ENCODE measurements around a stretch of chr17.

DNA sequence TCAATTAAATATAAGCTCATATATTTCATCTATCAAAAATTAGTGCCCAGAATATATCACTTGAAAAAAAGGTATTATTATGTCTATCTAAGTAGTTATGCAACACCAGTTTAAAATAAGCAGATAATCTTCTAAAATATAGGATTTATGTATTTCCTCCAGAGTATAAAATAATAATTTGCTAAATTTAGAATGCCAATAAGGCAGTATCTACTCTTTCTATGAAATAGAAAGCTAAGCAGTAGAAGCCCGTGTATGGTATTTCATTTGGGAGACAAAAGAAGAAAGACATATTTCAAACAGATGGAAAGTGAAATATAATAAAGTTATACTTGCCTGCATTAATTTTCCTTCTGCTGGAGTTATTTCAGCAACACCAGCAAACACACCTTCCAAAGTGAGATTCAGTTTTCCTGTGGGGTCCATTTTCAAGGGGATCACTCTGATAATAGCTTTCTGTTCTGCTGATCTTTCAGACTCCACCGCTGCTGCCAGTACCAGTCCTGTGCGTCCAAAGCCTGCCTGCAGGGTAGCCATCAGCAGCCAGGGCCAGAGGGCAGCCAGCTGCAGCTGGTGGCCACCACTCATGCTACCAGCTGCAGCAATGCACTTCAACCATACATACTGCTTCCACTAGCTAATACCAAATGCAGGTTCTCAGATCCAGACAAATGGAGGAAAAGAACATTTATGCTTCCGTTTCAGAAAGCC, 2.2 kb downstream of the RNF43 start:
- PRO-cap, 4 experiments: peak in 1 of 4 experiments; most common plus-strand start position 552 of the sequence (in 1); most common minus-strand start position 505 of the sequence (in 1)
- RAMPAGE, long total RNA, 2 experiments: no peak in any of the 2 experiments
- RRBS: no CpG with 5 or more reads among the region's 4 CpGs

DNA sequence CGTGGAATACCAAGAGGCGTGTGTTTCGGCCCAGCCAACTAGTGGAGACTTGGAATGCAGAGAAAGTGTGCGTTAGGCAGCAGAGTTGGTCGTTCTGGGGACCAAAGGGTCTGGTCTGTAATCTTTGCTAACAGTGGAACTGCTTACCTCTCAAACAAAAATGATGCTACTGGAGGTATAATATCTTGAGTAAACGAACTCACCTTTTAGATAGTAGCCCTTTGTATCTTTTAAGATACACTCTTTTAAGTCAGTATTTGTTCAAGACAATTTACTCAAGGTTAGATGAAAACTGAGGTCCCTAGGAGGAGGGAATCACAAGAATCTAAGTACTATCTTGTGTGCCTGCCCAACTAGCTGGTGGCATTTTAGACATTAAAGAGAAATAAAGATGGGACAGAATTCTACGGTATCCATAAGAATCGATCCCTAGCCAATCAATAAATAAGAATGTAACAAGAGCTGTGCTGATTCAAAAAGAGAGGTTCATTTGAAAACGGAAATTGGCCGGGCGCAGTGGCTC, 483 bp upstream of the HSF5 start:
- PRO-cap, 4 experiments: no peak in any of the 4 experiments
- RAMPAGE, long total RNA, 2 experiments: no peak in any of the 2 experiments
- RRBS: no CpG with 5 or more reads among the region's 11 CpGs

DNA sequence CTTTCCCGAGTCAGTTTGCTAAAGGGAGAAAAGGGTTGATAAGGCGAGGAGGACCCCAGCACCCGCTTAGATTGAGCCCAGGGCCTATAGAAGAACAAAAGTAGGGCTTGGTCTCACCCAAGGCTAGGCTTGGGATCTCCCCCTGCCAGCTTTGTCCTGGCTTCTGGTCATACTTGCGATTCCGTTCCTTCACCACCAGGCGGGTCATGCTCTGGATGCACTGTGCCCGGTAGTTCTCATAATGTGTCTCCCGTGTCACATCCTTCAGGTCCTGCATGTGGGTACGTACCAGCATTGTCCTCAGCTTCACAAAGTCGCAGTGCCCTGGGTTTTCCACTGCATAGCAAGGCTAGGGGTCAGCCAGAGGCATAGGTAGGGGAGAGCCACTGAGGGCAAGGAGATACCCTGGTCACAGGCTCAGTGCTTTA, 6.4 kb upstream of the MTMR4 start:
- PRO-cap, 4 experiments: no peak in any of the 4 experiments
- RAMPAGE, long total RNA, 2 experiments: no peak in any of the 2 experiments
- RRBS: no CpG with 5 or more reads among the region's 10 CpGs

DNA sequence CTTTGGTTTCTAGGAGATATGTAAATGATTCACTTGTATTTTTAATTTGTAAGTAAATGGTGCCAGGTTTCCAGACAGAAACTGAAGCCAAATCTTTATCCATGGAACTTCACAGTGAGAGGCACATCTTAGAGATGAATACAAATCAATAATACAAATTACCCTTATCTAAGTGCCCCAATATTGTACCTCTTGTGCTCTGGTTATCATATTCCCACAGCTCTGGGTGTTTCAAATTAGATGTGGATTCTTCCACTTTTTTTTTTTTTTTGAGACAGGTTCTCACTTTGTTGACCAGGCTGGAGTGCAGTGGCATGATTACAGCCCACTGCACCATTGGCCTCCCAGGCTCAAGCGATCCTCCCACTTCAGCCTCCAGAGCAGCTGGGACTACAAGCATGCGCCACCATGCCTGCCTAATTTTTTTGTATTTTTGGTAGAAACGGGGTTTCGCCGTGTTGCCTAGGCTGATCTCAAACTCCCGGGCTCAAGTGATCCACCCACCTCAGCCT, 38.0 kb upstream of the DHX40 start:
- PRO-cap, 4 experiments: no peak in any of the 4 experiments
- RAMPAGE, long total RNA, 2 experiments: no peak in any of the 2 experiments
- RRBS: no CpG with 5 or more reads among the region's 6 CpGs

DNA sequence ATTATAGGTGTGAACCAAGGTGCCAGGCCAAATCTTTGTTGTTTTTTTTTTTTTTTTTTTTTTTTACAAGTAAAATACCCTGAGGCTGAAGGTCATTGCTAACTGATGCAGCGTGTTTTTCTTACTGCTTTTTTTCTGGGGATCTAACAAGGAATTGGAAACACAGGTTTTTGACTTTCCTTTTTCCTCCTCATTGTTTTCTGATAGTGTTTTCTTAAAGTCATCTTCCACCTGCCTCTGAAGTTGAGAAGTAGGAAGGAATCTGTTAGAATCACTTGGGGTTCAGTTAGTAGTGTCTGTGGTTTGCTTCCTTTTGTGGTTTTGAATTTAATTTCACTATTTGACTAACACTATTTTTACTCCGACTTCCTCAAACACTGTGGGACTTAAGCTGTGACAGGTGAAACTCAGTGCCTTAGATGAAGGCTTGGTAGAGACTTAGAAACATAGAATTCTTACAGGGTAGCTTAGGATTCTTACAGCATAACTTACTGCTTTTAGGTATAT, 22.3 kb downstream of the CLTC start:
- PRO-cap, 4 experiments: no peak in any of the 4 experiments
- RAMPAGE, long total RNA, 2 experiments: no peak in any of the 2 experiments
- RRBS: no CpG with 5 or more reads among the region's 2 CpGs

- PRO-cap, 4 experiments: no peak in any of the 4 experiments
- RAMPAGE, long total RNA, 2 experiments: no peak in any of the 2 experiments
- RRBS: no CpG with 5 or more reads among the region's 4 CpGs
These were observed 54.3 kb downstream of the VMP1 start for GRCh38 chr17:59761643-59762175.

DNA sequence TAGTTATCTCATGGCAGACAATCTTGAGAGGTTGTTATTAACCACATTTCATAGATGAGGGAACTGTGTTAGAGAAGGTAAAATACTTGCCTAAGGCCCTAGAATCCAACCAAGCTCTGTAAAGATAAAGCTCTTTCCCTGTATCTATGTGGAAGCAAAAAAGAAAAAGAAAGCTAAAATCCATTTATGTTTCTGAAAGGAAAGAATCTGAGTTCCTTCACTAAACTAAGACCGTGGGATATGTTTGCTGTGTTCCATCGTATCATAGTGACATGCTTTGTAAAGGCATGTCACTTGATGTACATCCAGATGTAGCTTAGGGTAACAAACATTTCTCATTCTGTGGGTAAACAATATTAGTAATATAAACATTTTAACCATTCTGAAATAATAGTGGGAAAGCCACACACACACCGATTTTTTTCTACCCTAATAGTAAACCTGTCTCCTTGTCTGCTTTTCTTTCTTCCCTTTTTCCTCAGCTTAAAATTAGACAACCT, 78.1 kb downstream of the TUBD1 start:
- PRO-cap, 4 experiments: no peak in any of the 4 experiments
- RAMPAGE, long total RNA, 2 experiments: no peak in any of the 2 experiments
- RRBS: no CpG with 5 or more reads among the region's 3 CpGs

DNA sequence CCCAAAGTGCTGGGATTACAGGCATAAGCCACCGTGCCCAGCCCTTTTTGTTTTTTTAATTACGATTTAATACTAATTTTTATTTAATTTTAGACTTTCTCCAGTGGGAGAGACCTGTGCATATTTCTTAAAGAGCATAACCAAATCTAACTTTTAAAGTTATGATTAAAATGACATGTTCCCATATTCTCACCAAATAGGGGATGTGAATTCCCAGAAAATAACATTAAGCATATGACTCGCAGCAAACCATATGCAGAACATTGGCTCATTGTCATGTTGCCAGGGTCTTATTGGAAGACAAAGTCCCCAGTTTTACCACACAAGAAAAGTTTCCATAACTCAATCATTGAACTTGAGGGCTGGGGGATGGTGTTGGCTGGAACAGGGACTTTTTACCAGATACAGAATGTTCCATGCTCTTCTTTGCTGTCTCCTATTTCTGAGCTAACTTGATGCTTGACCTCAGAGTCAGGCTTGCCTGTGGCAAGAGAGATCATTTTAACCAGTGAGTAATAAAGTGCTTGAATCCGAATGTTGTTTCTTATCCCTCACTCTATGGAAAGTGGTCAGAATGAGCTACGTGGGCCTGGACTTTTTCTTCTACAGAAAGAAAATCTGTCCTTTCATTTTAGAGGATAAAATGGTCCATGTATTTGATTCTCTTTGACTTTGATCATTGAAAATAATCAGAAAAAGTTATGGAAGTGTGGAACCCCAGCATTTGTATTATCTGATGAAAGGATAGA, 67.2 kb downstream of the TUBD1 start:
- PRO-cap, 4 experiments: peak in 3 of 4 experiments; most common plus-strand start position 554 of the sequence (in 3); most common minus-strand start position 444 of the sequence (in 1)
- RAMPAGE, long total RNA, 2 experiments: no peak in any of the 2 experiments
- RRBS: no CpG with 5 or more reads among the region's 5 CpGs

GRCh38 chr17:59827693-59828468, 64.9 kb downstream of the TUBD1 start:
- PRO-cap, 4 experiments: no peak in any of the 4 experiments
- RAMPAGE, long total RNA, 2 experiments: no peak in any of the 2 experiments
- RRBS: no CpG with 5 or more reads among the region's 5 CpGs

GRCh38 chr17:59831652-59832138, 61.0 kb downstream of the TUBD1 start:
- PRO-cap, 4 experiments: peak in 1 of 4 experiments; most common plus-strand start chr17:59831931 (in 1)
- RAMPAGE, long total RNA, 2 experiments: no peak in any of the 2 experiments
- RRBS: no CpG with 5 or more reads among the region's 3 CpGs

GRCh38 chr17:59837362-59837730, 55.4 kb downstream of the TUBD1 start:
- PRO-cap, 4 experiments: peak in 4 of 4 experiments; most common minus-strand start chr17:59837680 (in 4)
- RAMPAGE, long total RNA, 2 experiments: no peak in any of the 2 experiments
- RRBS: no CpG with 5 or more reads among the region's 4 CpGs

GRCh38 chr17:59894074-59894518, 1.2 kb downstream of the RPS6KB1 start:
- PRO-cap, 4 experiments: no peak in any of the 4 experiments
- RAMPAGE, long total RNA, 2 experiments: no peak in any of the 2 experiments
- RRBS: no CpG with 5 or more reads among the region's 1 CpG

DNA sequence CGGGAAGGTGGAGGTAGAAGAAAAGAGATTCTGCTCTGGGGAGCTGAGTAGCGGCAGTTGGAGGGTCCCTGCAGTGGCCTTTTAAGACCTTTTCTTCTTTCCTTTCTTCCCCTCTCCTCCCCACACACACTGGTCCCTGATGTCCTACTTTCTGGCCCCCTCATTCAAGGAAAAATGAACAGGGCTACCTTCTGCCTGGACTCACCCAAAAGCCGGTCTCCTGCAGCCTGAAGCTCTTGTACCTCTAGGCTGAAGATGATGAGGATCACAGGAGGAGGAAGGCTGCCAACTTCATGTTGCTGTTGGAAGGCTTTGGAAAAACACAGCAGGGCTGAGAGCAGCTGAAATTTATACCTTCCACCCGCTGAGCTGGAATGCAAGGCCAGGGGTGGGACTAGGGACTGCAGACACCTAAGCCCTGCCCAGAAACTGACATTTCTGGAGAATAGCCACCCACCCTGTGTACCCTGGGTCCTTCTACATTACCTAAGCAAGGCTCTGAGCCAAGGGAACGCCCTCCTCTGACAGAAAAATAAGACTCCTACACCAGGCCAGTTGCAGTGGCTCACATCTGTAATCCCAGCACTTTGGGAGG, 9.4 kb upstream of the HEATR6 start:
- PRO-cap, 4 experiments: no peak in any of the 4 experiments
- RAMPAGE, long total RNA, 2 experiments: no peak in any of the 2 experiments
- RRBS: no CpG with 5 or more reads among the region's 5 CpGs

- PRO-cap, 4 experiments: no peak in any of the 4 experiments
- RAMPAGE, long total RNA, 2 experiments: no peak in any of the 2 experiments
- RRBS: no CpG with 5 or more reads among the region's 16 CpGs
These were observed 49.6 kb downstream of the USP32 start for GRCh38 chr17:60342056-60342996.

DNA sequence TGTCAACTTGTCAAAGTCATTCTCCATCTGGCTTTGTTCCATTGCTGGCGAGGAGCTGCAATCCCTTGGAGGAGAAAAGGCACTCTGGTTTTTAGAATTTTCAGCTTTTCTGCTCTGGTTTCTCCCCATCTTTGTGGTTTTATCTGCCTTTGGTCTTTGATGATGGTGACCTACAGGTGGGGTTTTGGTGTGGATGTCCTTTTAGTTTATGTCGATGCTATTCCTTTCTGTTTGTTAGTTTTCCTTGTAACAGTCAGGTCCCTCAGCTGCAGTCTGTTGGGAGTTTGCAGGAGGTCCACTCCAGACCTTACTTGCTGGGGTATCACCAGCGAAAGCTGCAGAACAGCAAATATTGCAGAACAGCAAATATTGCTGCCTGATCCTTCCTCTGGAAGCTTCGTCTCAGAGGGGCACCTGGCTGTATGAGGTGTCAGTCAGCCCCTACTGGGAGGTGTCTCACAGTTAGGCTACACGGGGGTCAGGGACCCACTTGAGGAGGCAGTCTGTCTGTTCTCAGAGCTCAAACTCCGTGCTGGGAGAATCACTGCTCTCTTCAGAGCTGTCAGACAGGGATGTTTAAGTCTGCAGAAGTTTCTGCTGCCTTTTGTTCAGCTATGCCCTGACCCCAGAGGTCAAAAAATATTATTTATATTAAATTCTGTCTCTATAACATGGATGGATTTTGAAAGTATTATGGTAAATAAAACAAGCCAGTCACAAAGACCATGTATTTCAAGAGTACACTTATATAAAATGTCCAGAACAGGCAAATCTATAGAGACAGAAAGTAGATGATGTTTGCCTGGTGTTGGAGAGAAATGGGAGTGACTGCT, 38.1 kb downstream of the APPBP2 start:
- PRO-cap, 4 experiments: no peak in any of the 4 experiments
- RAMPAGE, long total RNA, 2 experiments: no peak in any of the 2 experiments
- RRBS: no CpG with 5 or more reads among the region's 6 CpGs

- PRO-cap, 4 experiments: peak in 2 of 4 experiments; most common minus-strand start chr17:61136012 (in 2)
- RAMPAGE, long total RNA, 2 experiments: no peak in any of the 2 experiments
- RRBS: no CpG with 5 or more reads among the region's 12 CpGs
These were observed 263.7 kb upstream of the TBX2 start for GRCh38 chr17:61135873-61136401.

DNA sequence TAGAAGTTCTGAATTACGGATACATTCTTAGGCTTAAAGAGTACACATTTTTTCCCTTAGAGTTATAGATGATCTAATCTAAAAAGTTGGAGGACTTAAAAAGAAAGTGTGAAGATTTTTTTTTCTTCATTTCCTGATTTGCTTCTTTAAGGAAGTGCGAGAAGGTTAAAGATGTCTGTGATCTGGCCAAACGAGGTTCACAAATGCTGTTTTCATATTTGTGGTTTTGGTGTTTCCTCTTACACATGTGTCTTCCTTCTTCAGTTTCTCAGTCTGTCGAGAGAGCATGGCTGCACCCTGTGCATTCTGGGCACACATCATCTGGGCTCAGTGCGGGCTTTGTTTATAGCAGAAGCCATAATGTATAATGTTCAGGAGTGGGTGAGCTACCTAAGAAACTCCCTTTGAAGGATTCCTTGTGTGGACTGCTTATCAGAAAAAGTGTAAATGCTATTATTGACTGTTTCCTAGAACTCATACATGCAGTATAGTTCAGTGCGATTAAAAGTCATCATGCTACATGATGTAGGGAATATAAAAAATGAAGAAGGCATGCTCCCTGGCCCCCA, 260.4 kb upstream of the TBX2 start:
- PRO-cap, 4 experiments: no peak in any of the 4 experiments
- RAMPAGE, long total RNA, 2 experiments: no peak in any of the 2 experiments
- RRBS: no CpG with 5 or more reads among the region's 6 CpGs

DNA sequence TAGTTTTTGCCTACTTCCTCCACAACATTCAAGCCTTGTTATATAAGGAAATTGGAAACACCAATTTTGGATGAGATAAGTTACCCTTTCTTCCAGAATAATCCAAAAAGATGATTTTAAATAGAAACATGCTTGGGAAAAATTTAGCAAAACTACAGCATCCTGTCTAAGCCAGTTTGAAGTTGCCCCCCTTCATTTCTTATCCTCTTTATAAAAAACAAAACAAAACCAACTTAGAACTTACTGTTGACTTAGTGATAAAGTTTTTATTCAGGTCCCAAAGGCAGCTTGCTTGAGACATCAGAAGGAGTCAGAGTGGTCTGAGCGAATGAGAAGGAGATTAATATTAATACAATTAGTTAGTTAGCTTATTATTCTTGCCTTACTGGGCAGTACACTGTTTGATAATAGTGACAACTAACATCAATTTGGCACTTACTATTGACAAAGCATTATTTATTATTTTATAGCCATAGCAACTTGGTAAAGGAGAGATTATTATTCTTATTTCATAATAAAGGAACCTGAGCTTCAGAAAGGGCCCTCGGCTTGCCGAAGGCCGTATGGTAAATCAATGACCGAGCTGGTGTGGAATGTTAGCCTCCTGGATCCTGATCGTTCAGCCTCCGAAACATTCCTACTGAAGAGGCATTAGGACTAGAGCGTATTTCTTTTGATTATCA, 199.6 kb upstream of the TBX2 start:
- PRO-cap, 4 experiments: no peak in any of the 4 experiments
- RAMPAGE, long total RNA, 2 experiments: no peak in any of the 2 experiments
- RRBS: no CpG with 5 or more reads among the region's 8 CpGs

- PRO-cap, 4 experiments: peak in 2 of 4 experiments; most common plus-strand start chr17:61252503 (in 1); most common minus-strand start chr17:61252340 (in 2)
- RAMPAGE, long total RNA, 2 experiments: no peak in any of the 2 experiments
- RRBS: no CpG with 5 or more reads among the region's 9 CpGs
These were observed 147.6 kb upstream of the TBX2 start for GRCh38 chr17:61251965-61252582.

DNA sequence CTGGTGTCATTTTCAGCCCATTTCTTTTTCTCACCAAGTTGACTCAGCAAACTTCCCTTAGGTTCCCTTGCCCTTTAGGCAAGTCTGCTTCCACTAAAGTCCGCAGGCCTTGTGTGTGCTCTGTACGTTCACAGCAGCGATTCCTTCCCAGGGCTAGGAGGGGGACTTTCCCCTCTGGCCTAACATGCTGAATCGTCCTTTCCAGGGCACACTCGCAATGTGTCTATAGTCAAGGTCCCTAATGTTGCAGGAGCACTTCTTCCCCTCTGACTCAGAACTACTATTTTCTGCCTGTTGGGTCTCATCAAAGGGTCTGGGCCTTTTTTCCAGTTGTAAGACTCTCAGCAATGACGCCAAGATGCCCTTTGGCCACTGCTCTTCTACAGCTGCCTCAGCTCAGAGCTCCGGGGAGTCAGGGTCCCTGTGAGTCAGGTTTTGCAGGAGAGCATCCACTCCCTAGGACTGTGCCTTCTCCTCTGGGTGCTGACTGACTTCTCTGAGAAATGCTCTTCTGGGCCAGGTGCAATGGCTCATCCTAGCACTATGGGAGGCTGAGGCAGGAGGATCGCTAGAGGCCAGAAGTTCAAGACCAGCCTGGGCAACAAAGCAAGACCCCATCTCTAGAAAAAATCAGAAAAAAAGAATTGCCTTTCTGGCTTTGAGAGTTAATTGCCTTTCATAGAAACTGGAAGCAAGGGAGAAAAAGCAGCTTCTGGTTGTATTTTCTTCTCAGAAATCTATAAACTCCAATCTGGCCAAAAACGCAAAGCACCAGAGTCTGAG, 64.4 kb upstream of the TBX2 start:
- PRO-cap, 4 experiments: peak in 3 of 4 experiments; most common plus-strand start position 399 of the sequence (in 3)
- RAMPAGE, long total RNA, 2 experiments: no peak in any of the 2 experiments
- RRBS: no CpG with 5 or more reads among the region's 9 CpGs